Myometrial cell (primary cell): ENCODE measurements around the gene ZFAND2A.

DNA sequence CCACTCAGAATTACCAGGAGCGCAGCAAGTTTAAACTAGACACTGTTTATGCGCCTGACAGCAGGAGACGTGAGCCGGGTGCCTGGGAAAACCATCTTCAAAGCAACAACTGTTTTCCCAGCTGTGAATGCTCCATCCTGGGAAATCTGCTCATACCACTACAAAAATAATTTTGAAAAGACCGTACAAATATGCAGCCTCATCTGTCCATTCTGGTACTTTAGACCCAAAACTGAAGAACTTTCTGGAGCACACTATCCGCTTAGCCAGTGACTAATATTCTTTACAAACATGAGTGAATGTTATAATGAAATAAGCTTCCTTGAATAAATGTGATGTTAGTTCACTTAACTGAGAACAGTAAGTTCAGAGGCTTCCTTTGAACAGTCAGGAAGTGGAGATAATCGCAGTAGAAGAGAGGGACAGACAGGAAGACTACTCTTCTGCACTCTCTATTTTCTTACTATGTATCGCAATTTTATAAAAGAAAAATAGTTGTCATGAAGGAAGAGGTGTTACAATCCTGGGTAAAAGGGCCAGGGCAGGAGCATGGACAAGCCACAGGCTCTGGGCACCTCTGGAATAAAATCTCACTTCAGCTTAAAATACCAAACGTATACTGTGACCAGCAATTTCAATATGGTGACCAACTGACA is 16.8 kb downstream of the GPER1 start:
- RAMPAGE, long total RNA: no peak

- RAMPAGE, long total RNA: start-site peak on the minus strand at chr7:1160135-1160209, 343 and 533 reads in 2 replicates
Observed at GRCh38 chr7:1159877-1161226, at the start of gene ZFAND2A. ZFAND2A (minus strand) TSS chr7:1160196.

GRCh38 chr7:1237394-1237710 is 4.7 kb downstream of the UNCX start:
- RAMPAGE, long total RNA: no peak

DNA sequence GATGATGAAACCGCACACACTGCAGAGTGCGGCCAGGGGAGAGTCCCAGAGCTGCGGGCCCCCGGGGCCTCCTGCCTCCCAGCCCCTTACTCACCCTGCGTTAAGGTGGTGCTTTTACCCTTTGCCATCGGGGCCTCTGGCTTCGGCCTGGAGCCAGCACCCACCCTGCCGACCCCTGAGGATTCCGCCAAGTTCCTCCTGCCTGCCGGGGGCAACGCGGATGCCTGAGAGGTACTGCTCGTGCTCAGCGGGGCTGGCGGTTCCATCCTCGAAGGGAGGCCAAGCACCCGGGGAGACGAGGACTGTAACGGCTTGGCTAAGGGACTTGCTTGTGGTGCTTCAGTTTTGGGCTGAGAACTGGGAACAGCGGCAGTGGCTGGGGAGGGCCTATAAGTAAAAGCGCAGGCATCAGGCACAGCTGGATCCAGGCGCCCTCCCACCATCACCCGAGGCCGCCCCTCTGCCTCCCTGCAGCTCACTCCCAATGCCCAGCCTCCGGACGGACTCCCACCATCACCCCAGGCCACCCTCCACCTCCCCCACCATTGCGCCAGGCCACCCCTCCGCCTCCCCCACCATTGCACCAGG is 17.1 kb downstream of the MICALL2 start:
- RAMPAGE, long total RNA: no peak

DNA sequence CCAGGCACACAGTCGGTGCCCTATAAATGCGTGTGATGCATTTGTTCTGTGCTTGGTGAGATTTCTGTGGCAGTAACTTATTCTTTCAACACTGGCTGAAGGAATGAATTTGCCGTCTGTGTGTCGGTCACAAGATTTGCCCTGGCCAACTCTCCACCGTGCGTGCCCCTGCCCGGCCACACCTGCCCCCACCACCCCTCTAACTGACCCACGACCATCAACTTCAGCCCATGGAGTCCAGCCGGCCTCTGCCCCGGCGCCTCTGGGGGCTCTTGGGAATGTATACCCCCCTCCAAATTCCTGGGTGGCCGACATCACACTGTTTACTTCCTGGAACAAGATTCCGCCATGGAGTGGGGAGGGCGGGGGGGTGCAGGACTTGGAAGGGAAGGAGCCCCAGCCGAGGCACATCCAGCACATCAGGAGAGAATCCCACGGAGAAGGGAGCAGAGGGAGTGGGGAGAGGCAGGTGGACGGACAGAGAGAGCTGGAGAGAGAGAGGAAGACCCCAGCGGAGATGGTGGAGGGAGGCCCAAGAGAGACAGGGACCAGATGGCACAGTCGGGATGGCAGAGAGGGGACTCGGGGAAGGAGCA is 5.4 kb downstream of the MICALL2 start:
- RAMPAGE, long total RNA: no peak

DNA sequence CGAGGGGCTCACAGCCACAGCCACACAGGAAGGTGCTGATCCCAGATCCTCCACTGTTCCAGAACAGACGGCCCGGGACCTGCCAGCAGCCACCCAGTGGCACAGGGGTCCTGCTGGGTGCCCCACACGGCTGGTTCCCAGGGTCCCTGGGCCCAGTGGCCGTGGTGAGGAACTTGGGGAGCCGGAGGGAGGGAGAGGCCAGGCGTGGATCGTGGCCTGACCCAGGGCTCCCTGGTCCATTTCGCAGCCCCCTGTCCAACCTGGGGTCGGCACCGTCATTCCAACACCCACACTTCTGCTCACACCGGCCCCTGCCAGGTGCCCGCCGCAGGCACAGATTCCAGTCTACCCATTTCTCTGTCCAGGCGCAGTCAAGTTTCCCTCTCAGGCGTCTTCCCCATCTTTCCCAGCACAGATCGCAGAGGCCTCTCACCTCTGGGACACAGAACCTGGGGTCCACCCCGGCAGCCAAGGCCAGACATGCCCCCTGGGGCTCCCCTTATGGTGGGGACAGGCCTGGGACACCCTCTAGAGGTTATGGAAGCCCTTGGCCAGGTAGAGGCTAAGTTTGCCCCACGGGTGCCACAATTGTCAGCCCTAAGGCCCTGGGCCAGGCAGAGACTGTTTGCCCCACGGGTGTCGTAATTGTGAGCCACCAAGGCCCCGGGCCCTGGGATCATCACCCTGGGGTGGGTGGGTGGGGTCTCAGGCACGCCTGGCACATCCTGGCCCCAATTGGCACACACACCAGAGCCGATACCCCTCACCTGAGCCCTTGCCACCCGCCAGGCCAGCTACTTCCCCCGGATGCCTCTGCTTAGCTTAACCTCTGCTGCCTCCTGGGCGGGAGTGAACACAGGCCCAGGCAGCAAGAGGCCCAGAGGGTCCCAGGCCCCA is 8.1 kb upstream of the MICALL2 start:
- RAMPAGE, long total RNA: no peak

DNA sequence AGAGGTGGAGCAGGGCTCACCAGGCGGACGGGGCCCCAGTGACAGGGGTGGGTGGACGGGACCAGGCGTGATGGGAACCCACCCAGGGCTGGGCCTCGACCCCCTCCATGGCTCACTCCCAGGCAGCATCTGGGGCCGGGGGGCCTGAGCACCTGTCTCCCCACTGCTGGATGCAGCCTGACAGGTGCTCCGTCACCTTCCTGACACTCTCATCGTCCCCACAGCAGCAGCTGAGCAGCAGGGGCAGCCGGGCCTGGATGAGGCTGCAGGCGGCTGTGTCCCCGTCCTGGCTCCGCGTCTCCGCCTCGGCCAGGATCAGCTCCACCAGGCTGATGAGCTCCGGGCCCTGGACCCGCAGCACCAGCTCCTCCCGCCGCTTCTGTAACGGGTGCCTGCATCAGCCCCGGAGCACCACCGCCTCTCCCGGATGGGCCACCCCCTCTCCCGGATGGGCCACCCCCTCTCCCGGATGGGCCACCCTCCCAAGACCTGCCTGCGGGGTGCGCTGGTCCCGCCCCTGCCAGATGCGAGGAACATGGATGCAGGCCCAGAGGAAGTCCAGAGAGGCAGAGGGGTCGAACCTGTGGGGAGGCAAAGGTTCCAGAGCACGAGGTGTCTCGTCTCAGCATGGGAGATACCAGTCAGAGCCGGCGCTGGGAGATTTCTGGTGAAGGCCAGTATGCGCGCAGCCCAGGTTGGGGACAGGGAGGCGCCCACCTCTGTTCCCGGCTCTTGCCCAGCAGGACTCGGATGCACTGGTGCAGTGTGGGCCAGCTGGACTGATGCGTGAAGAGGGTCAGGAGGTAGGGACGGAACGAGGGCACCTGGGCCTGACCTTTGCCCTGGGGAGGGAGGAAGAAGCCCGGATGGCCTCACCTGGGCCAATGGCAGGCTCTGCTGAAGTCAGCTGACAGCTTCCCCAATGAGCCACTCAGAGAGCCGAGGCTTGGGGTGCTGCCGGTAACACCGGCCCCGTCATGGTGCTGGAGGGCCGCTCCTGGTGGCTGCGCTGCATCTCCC is 17.1 kb upstream of the MICALL2 start:
- RAMPAGE, long total RNA: no peak

DNA sequence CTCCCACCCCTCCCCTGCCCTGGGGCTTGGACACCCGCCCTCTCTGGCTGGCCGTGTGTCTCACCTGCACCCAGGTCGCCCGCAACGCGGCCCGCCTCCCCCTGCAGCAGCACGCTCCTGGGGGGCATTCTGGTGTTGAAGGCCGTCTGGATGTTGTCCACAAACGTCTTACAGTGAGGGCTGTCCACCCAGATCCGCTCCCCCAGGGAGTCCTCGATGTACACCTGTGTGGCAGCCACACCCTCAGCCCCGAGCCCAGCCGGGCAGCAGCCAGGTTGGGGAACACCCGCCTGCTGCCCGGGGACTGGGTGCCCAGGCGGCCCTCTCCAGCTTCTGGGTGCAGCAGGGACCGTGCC is 4.8 kb downstream of the INTS1 start:
- RAMPAGE, long total RNA: no peak

GRCh38 chr7:1520465-1521124 is 9.9 kb upstream of the MAFK start:
- RAMPAGE, long total RNA: no peak

DNA sequence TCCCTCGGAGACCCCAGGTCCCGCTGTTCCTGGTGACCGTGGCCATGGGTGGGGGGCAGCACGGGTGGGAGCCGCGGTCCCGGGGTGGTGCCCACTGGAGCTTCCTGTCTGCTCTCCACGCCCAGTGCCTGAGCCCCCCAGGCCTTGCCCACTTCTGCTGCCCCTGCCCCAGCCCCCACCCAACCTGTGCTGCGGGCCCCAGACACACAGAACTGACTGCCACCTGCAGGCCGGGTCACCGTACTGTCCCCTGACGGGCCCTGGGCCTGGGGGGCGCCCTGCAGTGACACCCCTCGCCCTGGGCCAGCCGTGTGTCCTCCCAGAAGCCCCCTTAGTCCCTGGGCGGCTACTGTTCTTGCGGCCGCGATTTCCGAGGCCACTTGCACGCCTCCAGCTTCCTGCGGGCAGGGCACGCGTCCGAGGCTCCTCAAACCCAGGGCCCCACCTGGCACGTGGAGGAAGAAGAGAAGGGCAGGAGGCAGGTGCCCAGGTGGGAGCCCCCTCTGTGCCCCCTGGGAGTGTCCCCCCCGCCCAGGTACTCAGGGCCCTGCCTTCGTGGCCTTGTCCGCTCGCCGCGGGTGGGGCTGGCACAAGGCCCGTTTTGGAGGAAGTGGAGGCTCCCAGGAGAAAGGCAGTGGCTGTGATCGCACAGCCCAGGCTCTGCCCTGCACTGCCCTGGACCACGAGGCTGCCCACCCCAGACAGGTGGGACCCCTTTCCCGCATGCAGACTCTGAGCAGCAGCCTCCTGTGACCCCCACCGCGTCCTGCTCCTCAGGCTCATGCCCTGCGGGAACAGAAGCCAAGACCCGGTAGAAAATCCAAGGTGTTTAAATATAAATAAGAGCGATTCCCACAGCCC is 10.4 kb downstream of the TMEM184A start:
- RAMPAGE, long total RNA: no peak

DNA sequence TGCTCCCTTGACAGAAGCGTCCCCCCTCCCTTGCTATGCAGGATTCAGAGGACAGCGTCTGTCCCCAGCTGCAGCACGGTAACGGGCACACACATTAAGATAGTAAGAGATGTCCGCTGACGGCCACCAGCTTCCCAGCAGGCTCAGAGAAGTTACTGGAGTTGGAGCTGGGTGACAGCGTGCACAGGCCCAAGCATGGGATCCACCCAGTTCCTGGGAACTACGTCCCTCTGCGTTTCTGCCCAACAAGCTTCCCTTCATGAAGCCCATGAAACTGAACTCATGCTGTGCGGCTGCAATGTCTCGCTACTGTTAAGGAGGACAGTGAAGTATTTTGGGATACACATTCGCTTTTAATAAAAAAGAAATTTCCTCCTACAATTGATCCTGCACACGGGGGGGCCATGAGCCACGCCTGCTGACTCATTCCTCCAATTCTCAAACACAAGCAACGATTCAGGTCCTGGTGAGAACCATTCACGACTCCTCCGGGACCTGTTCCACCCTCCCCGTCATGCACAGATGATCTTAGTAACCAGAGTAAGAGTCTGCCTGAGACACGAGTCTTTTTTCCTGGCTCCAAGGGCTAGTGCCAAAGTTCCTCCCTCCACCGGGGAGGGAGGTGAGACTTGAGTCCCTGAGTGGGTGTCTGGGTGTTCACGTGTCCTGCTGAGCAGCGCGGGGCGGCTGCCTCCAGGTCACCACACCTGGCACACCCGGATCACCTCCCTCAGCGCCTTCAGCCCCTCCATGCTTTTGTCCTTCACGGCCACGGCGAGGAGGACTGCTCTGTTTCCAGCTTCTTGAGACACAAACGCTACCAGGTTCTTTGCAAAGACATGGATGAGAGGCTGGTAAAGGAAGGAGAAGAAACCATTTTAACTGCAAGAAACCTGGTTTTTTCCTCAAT is 2.6 kb downstream of the PSMG3 start:
- RAMPAGE, long total RNA: no peak

- RAMPAGE, long total RNA: no peak
Observed at GRCh38 chr7:1853262-1853995, 183.4 kb downstream of the ELFN1 start.

DNA sequence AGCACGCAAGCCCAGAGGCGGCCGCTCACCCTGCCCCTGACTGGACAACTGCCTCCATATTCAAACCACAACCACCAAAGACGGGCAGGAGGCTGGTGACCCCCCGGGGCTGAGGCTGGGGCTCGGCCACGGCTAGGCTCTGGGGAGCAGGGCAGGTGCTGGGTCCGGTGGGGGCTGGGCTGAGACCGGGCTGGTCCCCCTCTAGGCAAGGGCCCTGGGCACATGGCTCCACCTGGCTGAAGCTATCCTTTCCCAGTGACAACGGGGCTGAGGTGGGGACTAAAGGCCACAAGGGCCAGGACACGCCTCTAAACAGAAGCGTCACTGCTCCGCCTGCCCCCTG is 191.0 kb downstream of the ELFN1 start:
- RAMPAGE, long total RNA: no peak

DNA sequence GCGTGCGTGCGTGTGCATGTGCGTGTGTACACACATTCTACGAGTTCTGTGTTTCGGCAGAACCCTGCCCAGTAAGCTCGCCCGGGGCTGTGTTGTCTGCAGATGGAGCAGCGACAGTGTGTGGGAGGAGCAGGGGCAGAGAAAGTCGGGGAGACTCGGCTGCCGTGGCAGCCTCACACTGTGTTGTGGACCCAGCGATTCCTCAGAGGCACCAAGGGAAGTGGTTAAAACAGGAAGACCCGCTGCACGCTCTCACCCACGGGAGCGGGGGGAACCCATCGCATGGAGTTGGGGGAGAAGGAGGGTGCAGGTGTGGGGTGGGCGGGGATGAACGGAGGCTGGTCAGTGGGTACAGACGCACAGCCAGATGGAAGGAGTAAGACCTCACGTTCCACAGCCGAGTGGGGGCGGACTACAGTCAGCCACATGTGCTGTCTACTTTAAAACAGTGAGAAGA is 250.2 kb downstream of the ELFN1 start:
- RAMPAGE, long total RNA: no peak

DNA sequence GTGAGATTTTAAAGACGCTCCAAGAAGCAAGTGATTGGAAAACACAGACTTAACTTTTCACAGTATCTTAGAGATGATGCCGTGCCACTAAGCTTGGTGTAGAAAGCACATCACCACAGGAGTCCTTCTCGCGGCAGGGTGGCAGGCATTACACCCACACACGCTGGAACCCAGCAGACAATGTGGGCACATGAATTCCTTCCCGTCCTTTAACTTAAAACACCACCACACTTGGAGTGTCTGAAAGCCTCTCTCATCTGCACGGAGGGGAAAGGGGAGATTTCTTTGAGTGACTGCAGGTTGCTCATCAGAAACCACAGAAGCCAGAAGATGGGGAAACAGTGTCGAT is 254.0 kb downstream of the ELFN1 start:
- RAMPAGE, long total RNA: no peak

GRCh38 chr7:2157462-2158242 is 75.1 kb downstream of the MAD1L1 start:
- RAMPAGE, long total RNA: no peak

DNA sequence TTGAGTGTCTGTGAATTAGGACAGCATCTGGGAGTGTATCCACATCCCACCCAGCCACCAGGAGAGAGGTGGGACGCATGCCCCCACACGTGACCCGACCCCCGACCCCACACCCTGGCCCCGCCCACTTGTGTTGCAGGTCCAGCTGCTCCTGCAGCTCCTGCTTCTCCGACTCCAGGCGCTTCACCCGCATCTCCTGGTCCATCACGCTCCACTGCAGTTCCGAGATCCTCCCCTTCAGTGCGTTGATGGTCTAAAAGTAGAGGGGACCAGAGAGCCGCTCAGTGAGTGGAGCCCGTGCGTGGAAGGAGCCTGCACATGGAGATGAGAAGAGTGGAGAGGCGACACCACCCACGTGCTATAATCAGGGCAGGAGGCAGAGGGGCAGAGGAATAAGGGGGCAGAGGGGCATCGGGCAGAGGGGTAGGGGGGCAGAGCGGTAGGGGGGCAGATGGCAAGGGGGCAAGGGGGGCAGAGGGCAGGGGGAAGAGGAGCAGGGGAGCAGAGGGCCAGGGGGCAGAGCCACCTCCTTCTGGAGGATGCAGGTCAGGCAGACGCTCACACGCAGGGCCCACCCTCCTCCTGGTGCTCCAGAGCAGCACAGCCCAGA is 13.4 kb downstream of the MAD1L1 start:
- RAMPAGE, long total RNA: no peak

DNA sequence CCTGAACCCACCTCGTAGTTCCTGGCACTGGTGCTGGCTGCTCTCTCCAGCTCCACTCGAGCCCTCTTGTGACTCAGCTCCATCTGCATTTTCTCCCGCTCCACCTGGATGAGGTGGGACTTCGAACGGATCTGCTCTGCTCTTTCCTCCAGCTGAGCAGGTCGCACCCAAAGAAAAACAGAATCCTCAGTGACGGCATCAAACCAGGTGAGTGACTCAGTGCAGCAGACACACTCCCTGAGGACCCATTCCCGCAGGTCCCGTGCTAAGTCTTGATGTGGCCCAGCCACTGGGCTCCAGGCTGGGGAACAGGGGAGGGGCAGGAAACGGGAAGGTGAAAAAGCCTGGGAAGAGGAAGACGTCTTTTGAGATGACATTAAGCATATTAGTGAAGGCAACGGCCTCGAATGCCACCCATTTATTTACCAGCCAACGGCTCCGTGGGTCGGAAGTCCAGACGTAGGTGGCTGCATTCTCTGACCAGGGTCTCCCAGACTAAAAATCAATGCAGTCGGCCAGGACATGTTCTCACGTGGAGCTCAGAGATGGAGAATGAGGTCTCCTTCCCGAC is 7.3 kb downstream of the MAD1L1 start:
- RAMPAGE, long total RNA: no peak

- RAMPAGE, long total RNA: no peak
Observed at GRCh38 chr7:2299812-2300468, 14.3 kb downstream of the SNX8 start.

DNA sequence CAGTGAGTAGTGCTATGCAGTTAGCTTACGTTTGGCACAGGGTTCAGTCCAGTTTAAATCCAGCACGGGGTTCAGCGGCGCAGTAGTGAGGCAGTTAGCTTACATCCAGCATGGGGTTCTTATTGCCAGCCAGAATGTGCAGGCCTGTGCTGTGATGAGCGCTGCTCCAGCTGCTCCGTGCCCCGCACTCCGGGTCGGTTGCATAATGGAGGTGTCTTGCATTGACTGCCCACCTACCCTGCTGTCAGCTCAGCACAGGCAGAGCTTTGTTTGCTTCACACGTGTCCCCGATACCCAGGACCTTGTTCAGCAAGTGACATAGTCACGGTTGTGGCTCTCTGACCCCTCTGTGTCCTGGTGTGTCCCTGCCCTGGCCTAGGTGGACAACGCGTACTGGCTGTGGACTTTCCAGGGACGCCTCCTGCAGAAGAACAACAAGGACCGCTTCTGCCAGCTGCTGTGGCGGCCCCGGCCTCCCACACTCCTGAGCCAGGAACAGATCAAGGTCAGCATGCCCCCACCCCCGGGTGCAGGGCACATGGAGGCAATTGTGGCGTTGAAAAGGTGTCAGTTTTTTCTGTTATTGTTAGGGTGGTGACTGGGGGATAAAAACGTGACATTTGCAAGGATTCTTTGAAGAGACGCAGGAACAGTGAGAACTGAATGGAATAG is 22.1 kb downstream of the EIF3B start:
- RAMPAGE, long total RNA: no peak